ENCODE measurements around a stretch of chr6.

DNA sequence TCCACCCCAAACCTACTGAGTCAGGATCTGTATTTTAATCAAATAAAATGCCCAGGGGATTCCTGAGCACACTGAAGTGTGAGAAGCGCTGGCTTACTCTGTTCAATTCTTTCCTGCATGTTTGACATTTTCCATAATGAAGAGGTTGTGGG, 441 bp upstream of the MAPK13 start:
- RRBS, result no CpG with 5 or more reads among the region's 1 CpG

DNA sequence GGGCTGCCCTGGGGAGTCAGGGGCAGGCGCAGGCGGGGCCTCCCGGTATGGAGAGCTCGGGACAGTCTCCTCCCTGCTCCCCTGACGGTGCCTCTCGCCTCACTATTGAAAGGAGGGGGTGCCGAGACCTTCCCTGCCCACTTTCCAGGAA, 994 bp downstream of the MAPK13 start:
- RRBS, result 87% methylated on average over 3 of the region's 7 CpGs

DNA sequence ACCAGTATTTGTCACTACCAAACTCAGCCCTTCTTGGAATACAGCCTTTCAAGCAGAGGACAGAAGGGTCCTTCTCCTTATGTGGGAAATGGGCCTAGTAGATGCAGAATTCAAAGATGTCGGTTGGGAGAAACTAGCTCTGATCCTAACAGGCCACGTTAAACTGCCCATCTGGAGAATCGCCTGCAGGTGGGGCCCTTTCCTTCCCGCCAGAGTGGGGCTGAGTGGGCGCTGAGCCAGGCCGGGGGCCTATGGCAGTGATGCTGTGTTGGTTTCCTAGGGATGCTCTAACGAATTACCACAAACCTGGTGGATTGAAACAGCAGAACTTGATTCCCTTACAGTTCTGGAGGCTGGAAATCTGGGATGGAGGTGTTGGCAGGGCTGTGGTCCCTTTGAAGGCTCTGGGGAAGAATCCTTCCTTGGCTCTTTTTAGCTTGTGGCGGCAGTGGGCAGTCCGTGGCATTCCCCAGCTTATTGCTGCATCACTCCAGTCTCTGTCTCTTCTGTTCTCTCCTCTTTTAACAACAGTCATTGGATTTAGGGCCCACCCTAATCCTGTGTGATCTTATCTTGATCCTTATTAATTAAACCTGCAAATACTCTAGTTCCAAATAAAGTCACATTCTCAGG, 9.2 kb downstream of the MAPK13 start:
- RRBS, result no CpG with 5 or more reads among the region's 9 CpGs

GRCh38 chr6:36339026-36339483, 2.4 kb upstream of the BNIP5 start:
- RRBS, result no CpG with 5 or more reads among the region's 10 CpGs

GRCh38 chr6:36340328-36341174, 3.9 kb upstream of the BNIP5 start:
- RRBS, result 46% methylated on average over 8 of the region's 36 CpGs

DNA sequence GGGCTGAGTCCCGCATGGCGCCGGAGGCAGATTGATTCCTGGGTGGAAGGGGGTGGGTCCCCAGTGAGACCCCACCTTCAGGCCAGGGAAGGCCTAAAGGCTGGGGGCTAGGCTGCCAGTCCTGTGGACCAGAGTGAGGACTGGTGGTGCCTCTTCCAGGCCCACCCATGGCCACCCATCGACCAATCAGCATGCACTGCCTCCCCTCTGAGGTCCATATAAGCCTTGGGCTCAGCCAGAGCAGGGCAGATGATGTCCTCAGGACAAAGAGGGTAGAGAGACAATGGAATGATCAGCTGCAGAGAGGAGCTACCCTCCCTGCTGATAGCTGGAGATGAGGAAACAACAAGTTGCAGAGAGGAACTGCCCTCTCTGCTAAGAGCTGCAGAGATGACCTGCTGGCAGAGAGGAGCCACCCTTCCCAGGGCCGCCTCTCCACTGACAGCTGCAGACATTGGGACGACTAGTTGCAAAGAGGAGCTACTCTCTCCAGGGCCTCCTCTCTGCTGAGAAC, 9.1 kb upstream of the ETV7 start:
- RRBS, result no CpG with 5 or more reads among the region's 6 CpGs

DNA sequence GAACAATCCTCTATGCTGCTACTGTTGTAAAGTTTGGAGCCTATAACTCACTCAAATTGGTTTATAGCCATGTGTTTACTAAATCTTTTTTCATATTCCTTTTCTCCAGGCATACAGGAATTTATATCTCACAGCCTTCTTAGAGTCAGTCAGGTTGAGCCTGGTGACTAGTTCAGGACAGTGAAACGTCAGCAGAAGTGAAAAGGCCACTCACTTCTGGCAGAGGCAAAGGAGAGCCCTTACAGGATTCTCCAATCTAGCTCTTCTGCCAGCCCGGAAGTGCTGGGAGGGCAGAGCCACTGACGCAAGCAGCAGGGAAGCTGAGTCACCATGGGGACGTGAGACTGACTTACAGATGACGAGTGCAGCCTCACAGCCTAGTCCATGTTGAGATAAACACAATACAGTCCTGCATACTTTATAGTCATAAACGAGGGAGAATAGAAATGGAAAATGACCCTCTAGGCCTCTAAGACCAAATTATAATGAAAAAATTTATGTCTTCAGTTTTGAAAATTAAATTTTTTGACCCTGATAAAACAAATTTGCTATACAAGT, 1.3 kb downstream of the PXT1 start:
- RRBS, result no CpG with 5 or more reads among the region's 6 CpGs

- RRBS, result no CpG with 5 or more reads among the region's 3 CpGs
Observed at GRCh38 chr6:36520731-36521266, 26.5 kb downstream of the STK38 start.

GRCh38 chr6:36523289-36523887, 23.9 kb downstream of the STK38 start:
- RRBS, result no CpG with 5 or more reads among the region's 12 CpGs

GRCh38 chr6:36664680-36664933, 13.9 kb upstream of the CDKN1A start:
- RRBS, result no CpG with 5 or more reads among the region's 5 CpGs

GRCh38 chr6:36681939-36683231, 3.9 kb downstream of the CDKN1A start:
- RRBS, result no CpG with 5 or more reads among the region's 13 CpGs

- RRBS, result 97% methylated on average over 2 of the region's 7 CpGs
Observed at GRCh38 chr6:36685049-36685413, 6.5 kb downstream of the CDKN1A start.

DNA sequence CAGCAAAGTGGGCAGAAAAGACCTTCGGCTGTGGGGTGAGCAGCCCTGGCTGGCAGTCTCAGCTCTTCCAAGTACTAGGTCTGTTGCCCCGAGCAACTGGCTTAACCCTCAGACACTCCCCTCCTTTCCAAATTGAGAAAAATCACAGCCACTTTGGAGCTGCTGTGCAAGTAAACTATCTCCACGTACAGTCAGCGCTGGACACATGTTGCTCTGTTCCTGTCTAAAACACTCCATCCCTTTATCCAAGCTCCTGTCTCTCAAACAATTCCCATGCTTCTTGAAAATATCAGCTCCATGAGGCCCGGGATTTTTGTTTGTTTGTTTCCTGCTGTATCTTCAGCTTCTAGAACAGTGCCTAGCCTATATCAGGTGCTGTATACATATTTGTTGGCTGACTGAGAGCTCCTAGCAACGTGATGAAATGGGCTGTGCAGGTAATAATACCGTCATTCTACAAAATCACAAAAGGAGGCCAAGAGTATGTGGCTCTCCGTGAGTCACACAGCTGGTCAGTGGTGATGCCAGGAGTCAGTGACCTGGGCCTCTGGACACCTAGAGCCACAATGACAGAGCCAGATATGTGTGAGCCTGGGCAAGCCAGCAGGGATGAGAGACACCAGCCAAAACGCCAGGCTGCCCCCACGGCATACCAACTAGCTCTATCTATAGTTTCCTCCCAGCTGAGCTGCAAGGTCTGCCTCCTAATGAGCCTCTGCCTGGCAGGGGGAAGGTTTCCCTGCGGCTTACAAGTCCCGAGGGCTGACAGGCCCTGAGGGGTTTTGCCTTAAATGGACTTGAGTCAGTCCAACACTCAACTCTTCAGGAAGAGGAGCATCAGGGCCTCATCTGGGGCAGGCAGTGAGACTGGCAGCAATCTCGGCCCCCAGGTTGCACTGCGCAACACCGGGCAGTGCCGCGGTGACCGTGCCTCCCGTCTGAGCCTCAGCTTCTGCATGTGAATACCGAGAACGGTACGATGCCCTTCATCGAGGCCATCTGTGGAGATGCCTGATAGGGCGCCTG, 70.1 kb downstream of the CPNE5 start:
- RRBS, result no CpG with 5 or more reads among the region's 24 CpGs

DNA sequence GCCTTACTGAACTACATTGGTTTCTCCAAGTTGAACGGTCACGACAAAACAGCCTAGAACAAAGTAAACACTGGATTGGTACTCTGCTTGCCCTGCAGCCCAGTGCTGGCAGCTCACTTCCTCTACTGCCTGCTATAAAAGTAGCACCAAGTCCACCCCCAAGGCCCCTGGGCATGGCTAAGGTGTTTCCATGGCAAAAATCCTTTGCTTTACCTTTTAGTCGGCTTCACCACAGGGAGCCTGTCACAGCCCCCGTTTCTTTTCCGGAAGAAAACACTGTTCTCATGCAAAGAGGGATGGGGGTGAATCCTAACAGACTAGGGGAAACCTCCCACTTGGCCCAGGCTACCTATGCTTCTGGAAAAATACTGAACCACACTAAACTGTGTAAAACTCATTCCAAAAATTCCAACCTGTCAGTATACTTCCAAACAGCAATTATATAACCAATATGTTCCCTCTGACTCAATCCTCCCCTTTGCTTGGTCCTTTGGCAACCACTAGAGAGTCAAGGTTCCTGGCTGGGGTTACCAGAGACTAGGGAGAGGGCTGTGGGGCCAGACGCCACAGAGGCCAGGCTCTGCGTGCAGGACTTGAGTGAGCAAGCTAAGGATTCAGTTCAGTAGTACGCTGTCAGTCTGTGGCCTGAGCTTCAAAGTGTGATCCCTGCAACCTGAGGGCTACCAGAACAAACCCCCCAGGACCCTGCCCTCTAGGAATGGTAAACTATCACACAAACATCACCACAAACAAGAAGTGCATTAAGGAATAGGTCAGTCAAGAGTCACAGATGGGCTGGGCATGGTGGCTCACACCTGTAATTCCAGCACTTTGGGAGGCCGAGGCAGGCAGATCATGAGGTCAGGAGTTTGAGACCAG, 16.0 kb downstream of the PPIL1 start:
- RRBS, result no CpG with 5 or more reads among the region's 9 CpGs

DNA sequence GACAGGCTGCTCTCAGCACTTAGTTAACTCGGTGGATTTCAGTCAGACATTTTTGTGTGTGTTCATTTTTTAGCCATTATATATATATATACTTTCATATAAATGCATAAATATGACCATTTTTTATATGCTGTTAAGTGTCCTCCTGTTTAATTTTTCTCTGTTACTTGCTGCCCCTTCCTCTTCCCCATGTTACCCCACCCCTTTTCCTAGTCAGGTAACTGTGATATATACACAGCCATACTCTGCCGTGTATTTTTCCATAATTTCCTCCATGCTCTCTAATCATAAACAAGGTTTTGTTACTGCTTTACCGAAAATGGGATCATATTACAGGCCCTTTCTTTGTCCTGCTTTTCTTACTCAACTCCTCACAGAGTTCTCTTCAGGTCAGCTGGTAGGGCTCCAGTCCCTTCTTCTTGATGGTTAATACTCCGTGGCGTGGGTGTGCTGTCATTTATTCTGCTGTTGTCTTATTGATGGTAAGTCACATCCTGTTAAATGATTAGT, 25.1 kb upstream of the PI16 start:
- RRBS, result no CpG with 5 or more reads among the region's 5 CpGs

- RRBS, result no CpG with 5 or more reads among the region's 5 CpGs
Observed at GRCh38 chr6:36944493-36944917, 10.0 kb upstream of the PI16 start.

GRCh38 chr6:36965633-36966938, 11.5 kb downstream of the PI16 start:
- RRBS, result no CpG with 5 or more reads among the region's 16 CpGs

DNA sequence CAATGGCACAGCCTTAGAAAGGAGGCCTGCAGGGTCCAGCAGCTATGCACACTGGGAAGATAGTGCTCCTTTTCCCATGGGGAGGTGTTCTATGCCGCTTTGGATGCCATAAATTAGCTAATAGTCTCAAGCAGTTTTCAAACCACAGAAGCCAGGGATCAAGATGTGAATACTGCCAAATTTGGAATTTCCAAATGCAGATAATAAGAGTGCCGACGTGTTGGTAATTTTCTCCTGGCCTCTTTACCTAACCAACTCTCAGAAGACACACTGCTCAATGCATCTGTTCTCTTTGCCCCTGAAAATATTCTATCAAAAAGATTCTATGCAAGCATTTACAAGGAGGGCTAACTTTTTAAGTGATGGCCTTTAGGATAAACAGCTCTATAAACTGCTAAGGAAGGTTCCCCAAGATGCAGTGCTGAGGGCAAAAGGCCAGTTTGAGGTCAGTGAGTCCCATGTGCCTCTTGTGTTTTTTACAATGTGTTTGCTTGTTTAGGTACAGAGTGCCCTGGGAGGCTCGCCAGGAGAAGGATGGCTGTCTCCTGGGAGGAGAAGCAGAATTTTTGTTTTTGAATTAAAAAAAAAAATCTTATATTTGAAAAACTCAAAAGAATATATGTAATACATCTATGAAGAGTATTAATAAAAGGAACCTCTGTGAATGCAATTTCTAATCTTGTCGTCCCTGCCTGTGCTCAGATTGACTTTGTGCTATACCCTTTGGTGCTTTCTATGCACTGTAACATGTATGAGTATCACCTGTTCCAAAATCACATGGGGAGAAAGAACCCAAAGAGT, 12.9 kb downstream of the MTCH1 start:
- RRBS, result no CpG with 5 or more reads among the region's 5 CpGs

DNA sequence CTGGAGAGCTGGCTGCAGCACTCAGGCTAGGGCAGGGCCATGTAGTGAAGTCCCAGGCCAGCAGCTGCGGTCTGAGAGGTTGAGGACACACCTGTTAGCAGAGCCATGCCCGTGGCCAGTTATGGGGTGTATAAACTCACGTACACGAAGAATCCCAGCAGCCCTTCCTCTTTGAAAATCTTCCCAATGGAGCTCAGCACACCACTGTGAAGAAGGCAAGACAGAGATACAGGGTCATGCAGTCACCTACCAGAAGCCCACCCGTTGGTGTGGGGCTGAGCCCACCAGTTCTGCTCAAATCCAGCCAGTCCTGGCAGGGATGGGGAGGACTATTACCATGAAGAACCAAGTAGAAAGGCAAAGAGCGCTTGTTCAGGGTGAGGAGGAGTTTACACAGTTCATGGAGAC, 10.5 kb downstream of the MTCH1 start:
- RRBS, result no CpG with 5 or more reads among the region's 6 CpGs

- RRBS, result no CpG with 5 or more reads among the region's 12 CpGs
Observed at GRCh38 chr6:36985802-36985979, 305 bp downstream of the MTCH1 start.

Measured in OVCAR3 (cell line).